ENCODE measurements around the gene WNK1.

- PRO-cap: no peak
These were observed 44.7 kb upstream of the IQSEC3 start for GRCh38 chr12:21568-22467.

DNA sequence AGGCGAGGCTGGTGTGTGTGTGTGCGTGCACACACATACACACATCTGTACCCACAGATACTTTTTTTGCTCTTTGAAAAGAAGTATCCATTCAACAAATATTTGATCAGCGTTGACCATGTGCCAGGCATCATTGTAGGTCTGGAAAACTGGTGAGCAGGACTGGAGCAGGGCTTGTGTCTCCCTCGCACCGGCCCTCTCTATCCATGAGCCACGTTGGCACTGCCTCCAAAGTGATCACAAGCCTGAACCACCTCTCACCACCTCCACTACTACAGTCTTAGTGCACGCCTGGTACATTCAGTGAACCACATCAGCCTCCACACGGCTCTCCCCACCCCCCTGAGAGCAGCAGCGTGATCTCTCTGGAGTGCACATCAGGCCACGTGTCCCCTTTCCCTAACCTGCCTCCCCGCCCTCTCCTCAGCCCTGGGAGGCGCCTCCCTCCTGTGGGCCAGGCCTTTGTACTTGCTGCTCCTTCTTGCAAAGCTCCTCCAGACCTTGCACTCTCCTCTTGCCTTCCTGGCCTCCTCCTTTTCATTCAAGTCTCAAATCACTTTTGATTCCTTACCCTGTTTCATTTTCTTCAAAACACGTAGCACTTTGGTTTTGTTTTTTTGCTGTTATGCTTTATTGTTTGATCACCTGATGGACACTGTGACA is 49.8 kb downstream of the SLC6A12 start:
- PRO-cap: no peak

DNA sequence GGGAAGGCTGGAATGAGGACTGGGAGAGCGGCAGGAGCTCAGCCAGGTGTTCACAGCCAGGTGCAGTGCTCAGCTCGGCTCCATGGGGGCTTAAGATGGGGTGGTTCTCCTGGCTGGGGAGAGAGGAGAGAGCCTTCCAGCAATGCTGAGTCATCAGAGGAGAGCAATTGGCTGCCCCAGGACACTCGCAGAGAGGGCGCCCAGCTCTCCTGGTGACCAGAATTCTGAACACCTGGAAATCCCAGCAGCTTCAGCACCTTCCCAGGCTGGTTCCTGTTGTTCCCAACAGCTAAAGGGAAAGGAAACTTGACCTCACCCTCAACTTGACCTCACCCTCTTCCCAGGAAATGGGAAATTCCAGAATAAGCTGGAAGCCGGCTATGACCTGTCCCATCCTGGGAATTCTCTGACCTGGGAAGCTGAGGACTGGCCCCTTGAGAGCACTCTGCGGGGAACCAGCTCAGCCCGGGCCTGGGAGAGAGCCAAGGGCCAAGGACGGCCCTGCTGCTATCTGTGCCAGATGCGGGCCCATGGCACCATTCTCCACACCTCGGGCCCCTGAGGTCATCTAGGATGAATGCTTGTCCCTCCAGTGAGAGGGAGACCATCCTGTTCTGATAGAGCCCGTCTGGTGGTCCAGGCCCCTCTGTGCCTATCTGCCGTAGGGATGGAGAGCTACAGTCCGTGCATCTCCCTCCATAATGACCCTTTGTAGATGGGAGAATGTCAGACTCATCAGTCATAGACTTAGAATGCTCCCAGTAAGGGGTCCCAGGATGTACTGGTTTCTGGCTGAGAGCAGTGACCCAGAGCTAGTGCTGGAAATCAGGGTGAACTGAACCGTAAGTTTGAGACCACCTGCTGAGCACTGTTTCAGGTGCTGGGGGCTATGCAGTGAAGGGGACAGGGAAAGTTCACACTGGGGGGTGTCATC is 34.4 kb downstream of the SLC6A12 start:
- PRO-cap: no peak

DNA sequence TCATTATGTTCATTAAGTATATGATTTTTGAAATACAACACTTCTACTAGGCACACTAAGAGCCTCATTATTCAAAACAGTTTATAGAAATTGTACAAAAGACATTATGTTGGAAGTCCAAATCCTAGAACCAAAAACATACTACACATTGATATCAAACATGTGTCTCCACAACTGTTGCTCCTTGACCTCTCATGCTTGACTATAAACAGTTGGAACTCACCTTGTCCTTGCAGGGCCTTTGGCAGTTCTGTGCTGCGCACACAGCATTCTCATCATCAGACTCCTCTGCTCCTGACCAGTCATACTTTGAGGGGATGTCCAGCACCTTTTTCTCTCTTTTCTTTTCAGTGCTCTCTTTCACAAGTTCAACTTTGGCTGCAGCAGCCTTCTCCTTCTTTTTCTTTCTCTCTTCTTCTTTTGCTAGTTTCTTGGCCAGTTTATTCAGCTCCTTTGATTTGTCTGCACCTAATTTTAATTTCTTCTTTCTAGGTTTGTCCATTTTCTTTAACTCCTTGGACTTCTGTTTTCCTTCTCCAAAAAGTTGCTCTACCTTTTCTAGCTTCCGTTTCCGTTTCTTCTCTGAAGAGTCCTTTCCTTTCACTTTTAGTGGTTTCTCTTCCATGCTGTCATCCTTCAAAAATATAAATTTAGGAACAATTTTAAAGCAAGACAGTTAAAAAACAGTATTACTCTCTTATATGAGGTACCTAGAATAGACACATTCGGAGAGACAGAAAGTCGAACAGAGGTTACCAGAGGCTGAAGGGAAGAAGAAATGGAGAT is 30.1 kb upstream of the SLC6A13 start:
- PRO-cap: no peak

- PRO-cap: no peak
These were observed 342 bp upstream of the B4GALNT3 start for GRCh38 chr12:459450-459743.

GRCh38 chr12:583230-584188 is 79.7 kb downstream of the NINJ2 start:
- PRO-cap: no peak

DNA sequence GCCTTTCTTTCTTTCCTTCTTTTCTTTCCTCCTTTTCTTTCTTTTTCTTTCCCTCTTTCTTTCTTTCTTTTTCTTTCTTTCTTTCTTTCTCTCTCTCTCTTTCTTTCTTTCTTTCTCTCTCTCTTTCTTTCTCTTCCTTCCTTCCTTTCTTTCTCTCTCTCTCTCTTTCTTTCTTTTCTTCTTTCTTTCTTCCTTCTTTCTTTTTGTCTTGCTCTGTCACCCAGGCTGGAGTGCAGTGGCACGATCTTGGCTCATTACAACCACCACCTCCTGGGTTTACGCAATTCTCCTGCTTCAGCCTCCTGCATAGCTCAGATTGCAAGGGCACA is 52.1 kb downstream of the NINJ2 start:
- PRO-cap: no peak

- PRO-cap: bidirectional peak, plus-strand start at chr12:752597, minus-strand start at chr12:752332; unidirectional peak, plus-strand start at chr12:752749; bidirectional peak, plus-strand start at chr12:753163, minus-strand start at chr12:753062; bidirectional peak, plus-strand start at chr12:753201, minus-strand start at chr12:753216
These were observed at the start of gene WNK1 for GRCh38 chr12:752514-753313. Gene WNK1, plus strand, starts transcription at chr12:752579.

- PRO-cap: no peak
These were observed 975 bp downstream of the WNK1 start for GRCh38 chr12:753314-753794.

GRCh38 chr12:862008-862563 is 87.4 kb downstream of the RAD52 start:
- PRO-cap: no peak

DNA sequence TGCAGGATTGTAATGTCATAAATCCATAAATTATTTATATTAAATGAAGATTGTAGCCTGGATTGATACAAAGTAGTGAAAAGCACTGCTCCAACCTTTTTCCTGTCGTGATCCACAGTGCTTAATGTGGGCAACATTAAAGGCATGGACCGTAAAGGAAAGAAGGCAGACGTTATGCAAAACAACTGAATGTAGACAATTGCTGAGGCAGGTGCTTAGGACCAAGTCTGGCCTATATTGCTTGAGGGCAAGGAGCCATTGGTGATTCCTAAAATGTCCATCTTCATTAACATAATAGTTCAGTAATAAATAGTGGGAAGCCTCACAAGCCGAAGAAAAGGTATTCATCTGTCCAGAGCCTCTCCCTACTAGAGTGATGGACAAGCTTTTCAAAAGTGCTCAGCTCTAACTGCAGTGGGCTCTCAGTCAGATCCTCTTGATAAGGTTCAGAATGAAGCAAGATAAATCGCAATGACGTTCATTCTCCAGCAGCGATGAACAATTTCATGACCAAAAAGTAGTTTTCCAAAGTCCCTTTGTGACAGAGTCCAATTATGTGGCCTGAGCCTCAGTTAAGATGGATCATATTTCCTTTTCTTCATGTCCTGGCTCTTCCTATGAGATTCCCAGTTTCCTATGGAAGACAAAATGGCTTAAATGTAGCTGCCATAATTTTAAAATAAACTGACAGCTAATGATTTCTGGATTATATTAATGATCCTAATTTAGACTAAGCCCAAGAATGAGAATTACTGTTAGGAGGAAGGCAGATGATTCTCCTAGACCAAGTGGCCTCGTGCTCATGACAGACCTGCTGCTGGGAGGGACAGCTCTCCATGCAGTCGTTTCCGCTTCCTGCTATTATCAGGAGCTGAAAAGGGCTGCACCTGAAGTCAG is 36.4 kb downstream of the RAD52 start:
- PRO-cap: no peak

DNA sequence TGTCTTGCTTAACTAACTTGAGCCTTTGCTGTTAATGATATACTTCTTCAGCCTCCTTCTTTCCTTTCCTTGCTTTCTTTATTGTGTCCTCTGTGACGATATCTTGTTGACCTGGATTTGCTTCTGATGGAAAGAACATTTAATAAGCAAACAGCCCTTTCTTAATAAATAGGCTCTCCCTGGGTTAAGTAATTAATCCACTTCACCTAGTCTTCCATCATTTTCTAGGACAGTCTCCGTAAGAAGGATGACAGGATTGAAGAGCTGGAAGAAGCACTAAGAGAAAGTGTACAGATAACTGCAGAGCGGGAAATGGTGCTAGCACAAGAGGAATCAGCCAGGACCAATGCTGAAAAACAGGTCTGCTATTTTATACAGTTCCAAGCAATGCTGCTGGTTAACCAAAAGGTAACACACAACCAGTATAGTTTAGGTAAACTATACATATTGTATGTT is 271.8 kb downstream of the ERC1 start:
- PRO-cap: no peak

DNA sequence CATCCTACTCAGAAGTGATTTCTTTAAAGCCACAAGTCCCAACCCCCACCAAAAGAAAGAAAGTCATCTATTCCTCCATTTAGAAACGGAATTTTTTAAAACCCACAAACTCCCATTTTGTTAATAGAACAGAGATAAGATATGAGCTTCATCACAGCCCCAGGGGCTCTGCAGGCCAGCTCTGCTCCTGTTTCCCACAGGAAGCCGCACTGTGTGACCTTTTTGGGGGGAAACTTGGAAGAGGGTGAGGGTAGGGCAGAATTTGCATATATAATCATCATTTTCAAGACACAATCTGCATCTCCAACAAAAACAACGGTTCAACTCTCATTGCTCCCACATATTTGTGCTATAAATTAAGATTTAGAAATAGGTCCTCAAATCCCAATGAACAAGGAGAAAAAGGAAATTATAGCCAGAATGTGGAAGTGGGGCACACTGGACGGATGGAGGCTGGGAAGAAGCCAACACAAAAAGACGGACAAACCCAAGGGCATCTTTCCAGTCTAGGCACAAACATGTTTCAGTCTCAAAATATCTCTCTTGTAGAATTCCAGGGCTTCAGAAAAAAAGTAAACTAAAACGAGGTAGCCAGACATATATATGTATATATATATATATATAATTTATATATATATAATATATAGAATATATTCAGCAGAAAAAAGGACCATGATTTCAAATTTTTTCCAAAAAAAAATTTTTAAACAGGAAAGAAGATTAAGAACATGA is 2.6 kb downstream of the FBXL14 start:
- PRO-cap: no peak

DNA sequence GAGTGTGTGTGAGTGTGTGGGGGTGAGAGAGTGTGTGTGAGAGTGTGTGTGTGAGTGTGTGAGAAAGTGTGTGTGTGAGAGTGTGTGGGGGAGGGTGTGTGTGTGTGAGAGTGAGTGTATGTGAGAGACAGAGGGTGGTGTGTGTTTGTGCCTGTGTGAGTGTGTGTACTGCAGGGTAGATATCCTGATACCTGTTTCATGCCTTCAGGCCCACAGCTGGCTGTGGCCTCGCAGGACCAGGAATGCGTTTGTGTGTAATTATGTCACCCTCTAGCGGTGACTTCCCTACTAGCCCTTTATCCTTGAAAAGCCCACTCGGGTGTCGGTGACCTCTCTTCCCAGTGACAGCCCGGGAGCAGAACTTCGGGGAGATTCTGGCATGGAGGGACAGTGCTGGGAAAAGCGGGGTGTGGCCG is 10.8 kb upstream of the FBXL14 start:
- PRO-cap: no peak

DNA sequence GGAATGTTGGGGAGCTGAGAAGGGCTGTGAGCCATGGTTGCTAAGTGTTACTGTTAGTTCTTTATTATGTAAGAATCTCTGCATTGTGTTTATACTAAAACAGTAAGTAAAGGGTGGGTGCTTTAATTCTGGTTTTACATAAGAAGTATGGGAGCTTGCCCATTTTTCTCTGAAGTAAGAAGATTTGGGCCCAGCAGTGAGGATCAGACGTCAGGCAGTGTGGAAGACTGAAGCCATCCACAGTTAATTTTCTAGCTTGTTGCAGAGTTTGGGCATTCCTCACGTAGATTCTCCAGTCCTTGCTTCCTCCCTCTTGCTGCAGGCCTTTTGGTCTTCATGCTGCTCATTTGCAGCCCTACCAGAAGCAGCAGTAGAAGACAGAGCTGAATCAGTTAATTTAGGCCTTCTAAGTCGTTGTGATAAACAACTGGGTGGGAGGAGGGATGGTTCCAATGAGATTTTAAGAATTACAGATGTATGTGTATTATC is 21.4 kb downstream of the WNT5B start:
- PRO-cap: no peak

DNA sequence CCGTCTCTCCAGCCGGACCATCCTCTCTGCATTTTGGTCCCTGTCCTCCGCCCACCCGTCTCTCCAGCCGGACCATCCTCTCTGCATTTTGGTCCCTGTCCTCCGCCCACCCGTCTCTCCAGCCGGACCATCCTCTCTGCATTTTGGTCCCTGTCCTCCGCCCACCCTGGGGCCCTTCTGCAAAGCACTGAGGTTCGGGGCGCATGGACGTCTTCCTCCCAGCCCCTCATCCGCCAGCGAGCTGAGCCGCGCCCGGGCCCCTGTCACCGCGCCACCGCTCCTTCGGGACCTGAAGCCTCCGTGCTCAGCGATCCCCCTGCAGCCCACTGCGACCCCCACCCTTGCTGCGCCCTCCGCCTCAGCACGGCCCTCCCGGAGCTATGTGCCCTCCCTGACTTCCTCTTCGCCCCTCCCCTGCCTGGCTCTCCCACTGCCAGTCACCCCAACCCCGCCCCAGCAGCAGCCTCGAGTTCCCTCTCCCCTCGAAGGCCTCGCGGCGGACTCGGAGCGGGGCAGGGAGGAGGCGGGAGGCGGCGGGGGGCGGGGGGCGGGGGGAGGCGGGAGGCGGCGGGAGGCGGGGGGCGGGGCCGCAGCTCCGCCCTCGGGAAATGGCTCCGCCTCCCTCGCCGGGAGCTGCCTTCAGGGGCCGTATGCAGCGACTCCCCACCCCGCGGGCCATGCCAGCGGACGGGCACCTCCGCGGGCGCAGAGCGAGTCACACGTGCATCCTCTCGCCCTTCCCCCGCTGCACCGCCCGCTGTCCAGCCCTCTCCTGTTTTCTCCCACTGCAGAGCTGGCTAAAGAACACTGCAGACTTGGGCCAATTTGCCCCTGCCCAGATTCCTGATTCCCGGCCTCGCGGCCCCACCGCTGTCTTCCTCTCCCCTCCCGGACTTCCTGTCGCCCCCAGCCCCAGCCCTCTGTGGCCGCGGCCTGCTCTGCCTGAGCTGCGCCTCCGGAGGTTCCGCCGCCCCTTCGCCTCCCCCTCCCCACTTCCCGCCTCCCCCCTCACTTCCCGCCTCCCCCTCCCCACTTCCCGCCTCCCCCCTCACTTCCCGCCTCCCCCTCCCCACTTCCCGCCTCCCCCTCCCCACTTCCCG is 29.2 kb upstream of the ADIPOR2 start:
- PRO-cap: bidirectional peak, plus-strand start at position 658 of the sequence, minus-strand start at position 504 of the sequence

- PRO-cap: no peak
These were observed 22.8 kb upstream of the ADIPOR2 start for GRCh38 chr12:1668176-1668375.

GRCh38 chr12:1690440-1690931 is 384 bp upstream of the ADIPOR2 start:
- PRO-cap: bidirectional peak, plus-strand start at chr12:1691011, minus-strand start at chr12:1690900

DNA sequence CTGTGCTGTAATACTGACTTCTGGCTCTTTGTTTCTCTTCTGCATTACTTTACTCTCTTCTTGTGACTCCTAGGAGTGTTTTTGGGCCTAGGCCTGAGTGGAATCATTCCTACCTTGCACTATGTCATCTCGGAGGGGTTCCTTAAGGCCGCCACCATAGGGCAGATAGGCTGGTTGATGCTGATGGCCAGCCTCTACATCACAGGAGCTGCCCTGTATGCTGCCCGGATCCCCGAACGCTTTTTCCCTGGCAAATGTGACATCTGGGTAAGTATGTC is 36.6 kb upstream of the LRTM2 start:
- PRO-cap: no peak

GRCh38 chr12:1787592-1787999 is 32.8 kb upstream of the LRTM2 start:
- PRO-cap: no peak

Data from ureter (tissue), 1 donor.